Gastrocnemius medialis (tissue), 3 donors: ENCODE data around the genes SPANXD, SPANXN2, FMR1, HSFX3 and MTM1.

GRCh38 chrX:140439031-140439913 is 65.6 kb downstream of the SOX3 start:
- PRO-cap, result no peak
- RAMPAGE, long total RNA, 3 experiments, result no peak in any of the 3 experiments

GRCh38 chrX:140945185-140945684 is 57.2 kb upstream of the SPANXB1 start:
- PRO-cap, result no peak
- RAMPAGE, long total RNA, 3 experiments, result no peak in any of the 3 experiments

DNA sequence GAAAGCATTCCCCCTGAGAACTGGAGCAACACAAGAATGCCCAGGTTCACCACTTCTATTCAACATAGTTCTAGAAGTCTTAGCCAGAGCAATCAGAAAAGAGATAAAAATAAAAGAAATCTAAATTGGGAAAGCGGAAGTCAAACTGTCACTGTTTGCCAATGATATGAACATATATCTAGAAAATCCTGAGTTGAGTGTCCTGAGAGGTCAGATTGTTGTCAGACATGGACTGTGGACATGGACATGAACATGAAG is 138.2 kb upstream of the SPANXC start:
- PRO-cap, result no peak
- RAMPAGE, long total RNA, 3 experiments, result no peak in any of the 3 experiments

- PRO-cap, result no peak
- RAMPAGE, long total RNA, 3 experiments, result no peak in any of the 3 experiments
These were observed at the start of gene SPANXD for GRCh38 chrX:141698594-141699039. SPANXD (minus strand) TSS chrX:141698739.

DNA sequence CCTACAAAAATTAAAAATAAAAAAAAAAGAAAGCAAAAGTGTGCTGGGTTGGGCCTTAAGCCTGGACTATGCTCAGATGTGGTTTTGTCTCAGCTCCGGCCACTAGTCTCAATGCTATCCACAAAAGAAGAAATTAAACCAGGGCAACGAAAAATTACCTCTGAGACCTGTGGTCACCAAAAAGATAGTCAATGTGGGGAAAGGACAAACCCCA is 210.3 kb upstream of the MAGEC2 start:
- PRO-cap, result no peak
- RAMPAGE, long total RNA, 3 experiments, result no peak in any of the 3 experiments

DNA sequence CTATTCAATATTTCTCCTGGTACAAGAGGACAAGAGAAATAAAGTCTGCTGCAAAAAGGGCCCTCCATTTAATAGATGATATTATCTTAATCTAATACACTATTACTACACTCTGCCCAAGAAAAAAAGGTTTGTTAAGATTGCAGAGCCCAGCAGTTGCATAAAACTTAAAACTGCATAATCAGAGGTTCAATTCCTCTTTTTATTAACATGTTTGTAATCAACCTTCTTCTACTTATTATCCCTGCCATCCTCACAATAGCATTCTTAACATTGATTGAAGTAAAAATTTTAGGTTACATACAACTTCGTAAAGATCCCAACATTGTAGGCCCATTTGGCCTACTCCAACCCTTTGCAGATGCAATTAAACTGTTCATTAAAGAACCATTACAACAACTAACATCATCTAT is 84.4 kb downstream of the SPANXN3 start:
- PRO-cap, result no peak
- RAMPAGE, long total RNA, 3 experiments, result no peak in any of the 3 experiments

DNA sequence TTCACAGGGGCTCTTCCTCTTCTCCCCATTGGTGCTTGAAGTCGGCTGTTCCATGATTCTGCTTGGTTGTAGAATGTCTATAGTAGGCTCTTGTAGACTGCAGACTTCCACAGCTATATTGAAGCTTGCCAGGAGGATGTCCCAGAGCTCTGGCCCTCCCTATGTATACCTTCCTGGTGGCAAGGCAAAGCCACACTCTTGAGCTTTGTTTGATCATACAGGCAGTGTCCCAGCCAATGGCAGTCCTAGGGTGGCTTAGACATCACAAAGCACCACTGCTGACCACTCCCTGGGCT is at the start of gene SPANXN2:
SPANXN2 (minus strand) TSS at position 138 of the 296 bp plus-strand sequence.
- PRO-cap, result no peak
- RAMPAGE, long total RNA, 3 experiments, result no peak in any of the 3 experiments

DNA sequence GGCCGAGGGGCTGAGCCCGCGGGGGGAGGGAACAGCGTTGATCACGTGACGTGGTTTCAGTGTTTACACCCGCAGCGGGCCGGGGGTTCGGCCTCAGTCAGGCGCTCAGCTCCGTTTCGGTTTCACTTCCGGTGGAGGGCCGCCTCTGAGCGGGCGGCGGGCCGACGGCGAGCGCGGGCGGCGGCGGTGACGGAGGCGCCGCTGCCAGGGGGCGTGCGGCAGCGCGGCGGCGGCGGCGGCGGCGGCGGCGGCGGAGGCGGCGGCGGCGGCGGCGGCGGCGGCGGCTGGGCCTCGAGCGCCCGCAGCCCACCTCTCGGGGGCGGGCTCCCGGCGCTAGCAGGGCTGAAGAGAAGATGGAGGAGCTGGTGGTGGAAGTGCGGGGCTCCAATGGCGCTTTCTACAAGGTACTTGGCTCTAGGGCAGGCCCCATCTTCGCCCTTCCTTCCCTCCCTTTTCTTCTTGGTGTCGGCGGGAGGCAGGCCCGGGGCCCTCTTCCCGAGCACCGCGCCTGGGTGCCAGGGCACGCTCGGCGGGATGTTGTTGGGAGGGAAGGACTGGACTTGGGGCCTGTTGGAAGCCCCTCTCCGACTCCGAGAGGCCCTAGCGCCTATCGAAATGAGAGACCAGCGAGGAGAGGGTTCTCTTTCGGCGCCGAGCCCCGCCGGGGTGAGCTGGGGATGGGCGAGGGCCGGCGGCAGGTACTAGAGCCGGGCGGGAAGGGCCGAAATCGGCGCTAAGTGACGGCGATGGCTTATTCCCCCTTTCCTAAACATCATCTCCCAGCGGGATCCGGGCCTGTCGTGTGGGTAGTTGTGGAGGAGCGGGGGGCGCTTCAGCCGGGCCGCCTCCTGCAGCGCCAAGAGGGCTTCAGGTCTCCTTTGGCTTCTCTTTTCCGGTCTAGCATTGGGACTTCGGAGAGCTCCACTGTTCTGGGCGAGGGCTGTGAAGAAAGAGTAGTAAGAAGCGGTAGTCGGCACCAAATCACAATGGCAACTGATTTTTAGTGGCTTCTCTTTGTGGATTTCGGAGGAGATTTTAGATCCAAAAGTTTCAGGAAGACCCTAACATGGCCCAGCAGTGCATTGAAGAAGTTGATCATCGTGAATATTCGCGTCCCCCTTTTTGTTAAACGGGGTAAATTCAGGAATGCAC is at the start of gene FMR1:
FMR1 (plus strand) TSS at position 93 of the 1,152 bp plus-strand sequence.
- PRO-cap, result bidirectional peak, plus-strand start at position 125 of the sequence, minus-strand start outside the sequence
- RAMPAGE, long total RNA, 3 experiments, result no peak in any of the 3 experiments

GRCh38 chrX:147949222-147950255 is 31.6 kb upstream of the FMR1NB start:
- PRO-cap, result no peak
- RAMPAGE, long total RNA, 3 experiments, result no peak in any of the 3 experiments

- PRO-cap, result no peak
- RAMPAGE, long total RNA, 3 experiments, result no peak in any of the 3 experiments
These were observed 2.2 kb upstream of the AFF2 start for GRCh38 chrX:148498272-148498609.

DNA sequence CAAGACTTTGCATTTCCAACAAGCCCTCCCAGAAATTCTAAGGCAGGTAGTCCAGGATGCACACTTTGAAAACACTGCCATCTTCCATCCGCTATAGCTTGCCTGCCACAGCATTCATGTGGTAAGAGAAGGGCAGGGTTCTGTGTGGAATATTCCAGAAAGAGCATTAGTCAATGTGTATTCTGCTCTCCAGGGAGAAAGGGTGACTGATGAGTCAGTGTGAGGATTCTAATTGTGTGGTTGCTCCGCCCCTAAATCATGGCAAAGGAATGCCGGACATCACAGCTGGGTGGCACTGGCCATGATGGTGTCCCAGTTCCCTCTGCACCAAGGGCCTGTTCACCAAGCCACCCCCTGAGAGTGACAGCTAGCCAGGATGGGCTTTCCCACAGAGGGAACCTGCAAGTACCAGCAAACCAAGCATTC is 9.5 kb downstream of the IDS start:
- PRO-cap, result no peak
- RAMPAGE, long total RNA, 3 experiments, result no peak in any of the 3 experiments

GRCh38 chrX:149549795-149550245 is at the start of gene HSFX3:
HSFX3 (minus strand) TSS chrX:149549924.
- PRO-cap, result no peak
- RAMPAGE, long total RNA, 3 experiments, result no peak in any of the 3 experiments

- PRO-cap, result no peak
- RAMPAGE, long total RNA, 3 experiments, result no peak in any of the 3 experiments
These were observed 25.1 kb upstream of the EOLA2 start for GRCh38 chrX:149963479-149963738.

GRCh38 chrX:150006898-150007781 is 68.8 kb upstream of the EOLA2 start:
- PRO-cap, result no peak
- RAMPAGE, long total RNA, 3 experiments, result no peak in any of the 3 experiments

DNA sequence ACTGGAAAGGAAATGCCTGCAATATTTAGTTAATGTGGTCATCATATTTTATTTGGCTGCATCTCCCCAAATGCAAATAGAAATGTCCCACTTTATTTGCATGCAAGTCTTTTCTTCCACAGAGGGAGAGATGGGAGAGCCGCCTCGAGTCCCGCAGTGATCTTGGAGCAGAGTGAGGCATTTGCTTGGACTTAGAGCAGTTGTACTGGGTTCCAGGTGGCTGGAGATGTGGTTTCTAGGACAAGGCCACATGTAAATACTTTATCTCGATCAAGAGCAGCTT is 146.6 kb upstream of the EOLA2 start:
- PRO-cap, result no peak
- RAMPAGE, long total RNA, 3 experiments, result no peak in any of the 3 experiments

- PRO-cap, result no peak
- RAMPAGE, long total RNA, 3 experiments, result no peak in any of the 3 experiments
These were observed 134.8 kb upstream of the MAMLD1 start for GRCh38 chrX:150228347-150228632.

GRCh38 chrX:150371151-150371799 is 8.2 kb downstream of the MAMLD1 start:
- PRO-cap, result no peak
- RAMPAGE, long total RNA, 3 experiments, result no peak in any of the 3 experiments

- PRO-cap, result no peak
- RAMPAGE, long total RNA, 3 experiments, result no peak in any of the 3 experiments
These were observed 34.7 kb downstream of the MAMLD1 start for GRCh38 chrX:150397790-150398333.

DNA sequence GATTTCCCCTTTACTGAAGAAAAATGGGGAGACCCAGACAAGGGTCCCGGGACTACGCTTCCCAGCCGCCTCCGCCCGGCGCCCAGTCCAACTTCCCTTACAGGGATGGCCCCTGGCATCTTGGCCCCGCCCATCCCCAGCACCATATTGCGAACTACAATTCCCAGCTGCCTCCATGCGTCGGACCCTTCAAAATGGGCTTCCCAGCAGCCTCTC is 289 bp upstream of the MTM1 start:
- PRO-cap, result bidirectional peak, plus-strand start outside the sequence, minus-strand start at position 99 of the sequence
- RAMPAGE, long total RNA, 3 experiments, result no peak in any of the 3 experiments

GRCh38 chrX:150568440-150569645 is at the start of gene MTM1:
MTM1 (plus strand) TSS chrX:150568621.
- PRO-cap, result bidirectional peak, plus-strand start at chrX:150568637, minus-strand start at chrX:150568322; bidirectional peak, plus-strand start at chrX:150569266, minus-strand start at chrX:150569185
- RAMPAGE, long total RNA, 3 experiments, result start-site peak on the plus strand in 3 of 3 experiments, at chrX:150568600-150568634 at its widest, 69 to 299 reads per replicate